Smooth muscle cell (in vitro differentiated cells): ENCODE measurements around a stretch of chr14.

GRCh38 chr14:105474961-105475071 is 195 bp downstream of the CRIP2 start:
- RAMPAGE, long total RNA = no peak

GRCh38 chr14:105493344-105493670 is 2.3 kb downstream of the TEDC1 start:
- RAMPAGE, long total RNA = no peak

DNA sequence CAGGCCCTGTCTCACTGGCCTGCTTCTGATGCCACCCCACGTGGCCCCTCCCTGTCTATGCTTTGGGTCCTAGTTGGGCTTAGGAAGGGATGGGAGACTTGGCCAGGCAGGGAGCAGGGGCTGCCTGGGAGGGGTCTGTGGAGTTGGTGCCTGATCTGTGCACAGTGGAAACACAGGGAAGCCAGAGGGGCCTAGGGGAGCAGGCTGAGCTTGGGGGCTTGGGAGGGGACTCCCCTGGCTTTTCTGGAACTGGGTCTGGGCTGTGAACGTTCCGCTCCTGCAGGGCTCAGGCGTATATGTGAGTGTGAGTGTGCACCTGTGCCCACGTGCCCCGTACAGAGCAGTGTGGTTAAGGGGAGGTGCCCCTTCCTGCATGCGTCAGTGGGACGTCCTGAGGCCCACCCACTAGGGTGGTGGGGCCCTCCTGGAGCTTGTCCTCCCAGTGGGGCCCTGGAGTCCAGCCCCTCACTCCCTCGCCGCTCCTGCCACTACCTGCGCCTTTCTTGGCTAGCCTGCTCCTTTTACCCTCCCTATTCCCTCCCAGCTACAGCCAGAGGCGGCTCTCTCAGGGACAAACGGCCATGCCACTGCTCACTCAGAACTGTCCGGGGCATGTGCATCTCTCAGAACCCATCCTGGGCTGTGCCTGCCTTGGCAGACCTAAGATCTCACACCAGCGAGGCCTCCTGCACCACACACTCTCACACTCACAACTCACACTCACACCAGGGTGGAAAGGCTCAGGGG is 180.0 kb downstream of the TMEM121 start:
- RAMPAGE, long total RNA = no peak

DNA sequence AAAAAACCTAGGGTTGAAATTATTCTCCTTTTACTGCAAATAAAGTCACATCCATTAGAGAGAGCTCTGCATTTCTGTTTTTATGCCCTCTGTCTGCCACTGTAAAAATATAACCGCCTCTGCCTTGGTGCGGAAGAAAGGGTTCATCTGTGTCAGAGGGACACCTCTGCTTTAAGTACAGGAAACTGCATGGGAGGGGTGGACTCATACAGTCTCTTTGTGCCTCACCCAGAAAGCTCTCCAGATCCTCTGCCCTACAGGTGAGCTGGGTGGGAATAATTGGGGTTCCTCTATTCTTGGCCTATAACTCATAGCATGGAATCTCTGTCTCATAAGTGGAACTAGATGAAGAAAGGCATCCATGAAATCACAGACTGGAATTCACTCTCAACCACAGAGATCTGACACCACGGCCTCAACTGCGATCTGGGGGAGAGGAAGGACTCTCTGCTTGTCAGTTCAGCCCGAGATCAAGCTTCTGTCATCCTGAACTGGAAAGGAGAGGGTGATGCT is 702.2 kb downstream of the TMEM121 start:
- RAMPAGE, long total RNA = no peak

DNA sequence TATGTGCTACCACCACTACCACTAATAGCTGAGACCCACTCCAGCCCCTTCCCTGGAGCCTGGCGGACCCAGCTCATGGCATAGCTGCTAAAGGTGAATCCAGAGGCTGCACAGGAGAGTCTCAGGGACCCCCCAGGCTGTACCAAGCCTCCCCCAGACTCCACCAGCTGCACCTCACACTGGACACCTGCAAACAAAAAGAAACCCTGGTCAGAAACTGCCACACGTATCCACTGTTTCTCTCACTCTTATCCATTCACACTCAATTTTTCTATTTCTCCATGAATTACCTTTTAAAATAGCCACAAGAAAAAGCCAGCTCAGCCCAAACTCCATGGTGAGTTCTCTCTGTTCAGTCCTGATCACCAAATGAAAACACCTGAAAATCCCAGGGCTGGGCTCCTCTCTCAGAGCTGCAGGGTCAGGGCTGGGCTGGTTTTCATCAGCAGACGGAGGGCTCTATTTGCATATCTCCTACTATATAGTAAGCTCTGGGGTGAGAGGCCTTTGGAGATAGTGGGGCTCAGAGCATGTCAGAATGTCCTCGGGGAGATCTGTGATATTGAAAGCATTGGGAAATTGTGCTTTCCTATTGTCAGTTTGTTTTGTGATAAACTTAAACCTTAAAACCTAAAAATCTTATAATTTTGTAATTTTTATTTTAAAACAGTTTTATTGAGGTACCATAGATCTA is 742.5 kb downstream of the TMEM121 start:
- RAMPAGE, long total RNA = no peak

DNA sequence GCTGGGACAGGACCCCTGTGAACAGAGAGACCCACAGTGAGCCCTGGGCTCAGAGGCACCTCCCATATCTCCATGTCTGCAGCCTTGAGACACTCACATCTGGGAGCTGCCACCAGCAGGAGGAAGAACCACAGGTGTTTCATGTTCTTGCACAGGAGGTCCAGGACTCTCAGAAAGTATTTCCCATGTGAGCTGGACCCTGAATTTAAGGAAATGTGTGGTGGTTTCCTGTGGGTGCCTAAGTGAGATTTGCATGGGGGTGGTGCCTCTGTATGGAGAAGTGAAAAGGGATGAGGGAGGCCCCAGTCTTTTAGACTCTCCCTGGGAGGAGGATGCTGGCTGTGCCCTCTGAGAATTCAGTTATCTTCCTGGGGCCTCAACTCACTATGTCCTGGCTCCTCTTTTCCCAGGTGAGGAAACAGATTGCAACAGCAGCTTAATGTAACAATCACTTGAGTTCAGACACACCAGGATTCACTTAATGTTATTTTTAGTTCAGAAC is 823.2 kb downstream of the TMEM121 start:
- RAMPAGE, long total RNA = no peak